ENCODE data around the genes SH3GLB2 and IER5L.

- RRBS: no CpG with 5 or more reads among the region's 58 CpGs
These were observed 413 bp upstream of the SPTAN1 start for GRCh38 chr9:128551864-128552483.

DNA sequence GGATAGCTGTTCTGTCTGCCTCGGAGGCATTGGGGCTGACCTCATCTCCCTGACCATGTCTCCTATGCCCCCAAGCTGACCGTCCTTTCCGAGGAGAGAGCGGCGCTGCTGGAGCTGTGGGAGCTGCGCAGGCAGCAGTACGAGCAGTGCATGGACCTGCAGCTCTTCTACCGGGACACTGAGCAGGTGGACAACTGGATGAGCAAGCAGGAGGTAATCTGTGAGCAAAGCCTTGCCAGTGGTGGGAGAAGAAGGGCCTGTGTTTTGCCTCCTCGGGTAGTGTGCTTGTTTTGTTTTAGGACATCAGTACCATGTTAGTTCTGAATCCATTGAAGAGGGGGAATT is 28.4 kb downstream of the SPTAN1 start:
- RRBS: no CpG with 5 or more reads among the region's 9 CpGs

DNA sequence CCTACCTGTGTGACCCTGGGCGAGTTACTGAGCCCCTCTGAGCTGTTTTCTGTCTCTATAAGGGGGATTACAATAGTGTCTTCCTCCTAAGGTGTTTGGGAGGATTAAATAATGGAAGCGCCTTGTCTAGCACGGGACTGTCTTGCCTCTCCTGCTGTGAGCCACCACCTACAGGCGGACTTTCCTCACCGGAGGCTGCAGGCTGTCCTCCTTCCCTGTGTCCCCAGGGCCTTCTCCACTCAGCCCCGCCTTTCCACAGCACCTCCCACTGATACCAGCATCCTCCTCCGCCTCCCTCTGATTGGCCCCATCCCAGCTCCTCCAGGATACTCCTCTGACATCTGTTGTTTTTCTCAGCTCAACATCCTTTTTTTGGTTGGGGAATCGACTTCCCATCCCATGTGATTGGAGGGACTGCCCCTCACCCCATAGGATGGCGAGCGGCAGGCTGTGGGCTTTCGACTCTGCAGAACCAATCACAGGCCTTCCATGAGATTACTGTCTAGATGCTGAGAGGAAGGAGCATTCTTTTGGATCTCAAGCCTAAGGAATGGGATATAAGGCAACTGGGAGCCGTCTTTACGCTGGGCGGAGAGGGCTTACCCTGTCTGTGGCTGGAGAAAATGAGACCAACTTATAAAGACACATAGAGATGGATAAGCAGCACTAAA is 915 bp upstream of the ZDHHC12 start:
- RRBS: no CpG with 5 or more reads among the region's 14 CpGs

DNA sequence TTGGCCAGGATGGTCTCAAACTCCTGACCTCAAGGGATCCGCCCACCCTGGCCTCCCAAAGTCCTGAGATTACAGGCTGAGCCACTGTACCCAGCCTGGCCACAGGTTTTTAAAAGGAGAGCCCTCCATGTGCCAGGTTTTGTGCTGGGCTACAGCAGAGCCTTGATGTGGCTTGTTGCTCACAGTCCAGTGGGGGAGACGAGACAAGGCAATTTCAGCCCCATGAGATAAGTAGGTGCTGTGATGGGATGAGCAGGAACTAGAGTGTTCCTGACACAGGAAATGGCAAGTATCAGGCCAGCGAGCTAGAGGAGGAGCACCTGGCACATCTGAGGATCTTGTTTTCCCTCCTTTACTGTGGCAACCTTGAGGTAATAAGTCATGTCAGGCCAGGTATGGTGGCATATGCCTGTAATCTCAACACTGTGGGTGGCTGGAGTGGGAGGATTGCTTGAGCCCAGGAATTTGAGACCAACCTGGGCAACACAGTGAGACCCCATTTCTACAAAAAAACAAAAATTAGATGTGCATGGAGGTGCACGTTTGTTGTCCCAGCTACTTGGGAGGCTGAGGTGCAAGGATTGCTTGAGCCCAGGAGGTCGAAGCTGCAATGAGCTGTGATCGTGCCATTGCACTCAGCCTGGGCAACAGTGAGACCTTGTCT is 3.8 kb upstream of the ZDHHC12 start:
- RRBS: no CpG with 5 or more reads among the region's 6 CpGs

DNA sequence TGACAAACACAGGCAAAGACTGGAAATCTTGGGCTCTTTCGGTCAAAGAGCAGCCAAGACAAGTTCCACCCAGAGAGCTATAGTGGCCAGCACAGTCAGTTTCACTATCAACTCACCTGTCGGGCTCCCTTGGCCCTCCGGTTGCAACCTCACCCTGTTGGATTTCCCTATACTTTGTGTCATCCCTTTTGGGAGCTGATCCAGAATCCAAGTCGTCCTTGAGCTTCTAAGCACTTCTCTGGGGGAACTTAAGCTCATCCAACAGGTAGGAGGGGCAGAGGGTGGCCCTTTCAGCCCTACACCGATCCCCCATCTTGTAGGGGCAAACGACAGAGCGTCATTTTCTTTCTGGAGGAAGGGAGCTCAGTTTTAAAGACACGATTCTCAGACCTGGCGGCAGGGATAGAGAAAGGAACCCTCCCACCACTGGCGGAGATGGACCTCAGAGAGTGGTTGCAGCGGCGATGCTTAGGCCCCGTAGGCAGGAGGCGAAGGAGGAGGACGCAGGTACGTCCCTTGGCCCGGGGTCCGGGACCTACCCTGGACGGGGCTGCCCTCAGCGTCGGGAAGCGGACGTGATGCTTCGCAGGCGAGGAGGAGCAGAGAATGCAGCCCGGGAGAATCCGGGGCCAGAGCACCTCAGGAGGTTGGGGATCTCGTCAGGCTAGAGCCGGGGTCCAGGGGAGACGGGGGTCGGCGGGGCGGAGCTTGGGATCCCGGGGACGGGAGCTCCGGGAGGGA is 515 bp downstream of the ZER1 start:
- RRBS: 5% methylated on average over 16 of the region's 36 CpGs

GRCh38 chr9:128828426-128829003 is 1.1 kb downstream of the SPOUT1 start:
- RRBS: no CpG with 5 or more reads among the region's 10 CpGs

GRCh38 chr9:128883239-128883386 is 1.2 kb downstream of the LRRC8A start:
- RRBS: no CpG with 5 or more reads among the region's 2 CpGs

DNA sequence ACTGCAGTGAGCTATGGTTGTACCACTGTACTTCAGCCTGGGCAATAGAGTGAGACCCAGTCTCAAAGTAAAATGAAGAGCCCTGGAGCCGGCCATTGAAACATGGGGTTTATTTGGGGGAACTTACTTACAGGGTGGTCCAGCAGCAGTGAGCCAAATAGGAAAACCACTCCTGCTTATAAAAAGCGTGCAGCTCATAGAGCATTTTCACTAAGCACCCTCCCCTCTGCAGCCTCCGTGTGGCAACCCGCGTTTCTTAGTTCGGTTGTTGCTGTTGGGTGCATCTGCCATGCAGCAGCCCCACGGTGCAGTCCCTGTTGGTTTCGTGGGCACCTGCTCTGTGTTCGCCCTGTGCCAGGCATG is 10.2 kb upstream of the PHYHD1 start:
- RRBS: no CpG with 5 or more reads among the region's 9 CpGs

- RRBS: no CpG with 5 or more reads among the region's 20 CpGs
These were observed 9.3 kb upstream of the PHYHD1 start for GRCh38 chr9:128910989-128912309.

- RRBS: 90% methylated on average over 2 of the region's 27 CpGs
These were observed 3.8 kb upstream of the PHYHD1 start for GRCh38 chr9:128916714-128917675.

DNA sequence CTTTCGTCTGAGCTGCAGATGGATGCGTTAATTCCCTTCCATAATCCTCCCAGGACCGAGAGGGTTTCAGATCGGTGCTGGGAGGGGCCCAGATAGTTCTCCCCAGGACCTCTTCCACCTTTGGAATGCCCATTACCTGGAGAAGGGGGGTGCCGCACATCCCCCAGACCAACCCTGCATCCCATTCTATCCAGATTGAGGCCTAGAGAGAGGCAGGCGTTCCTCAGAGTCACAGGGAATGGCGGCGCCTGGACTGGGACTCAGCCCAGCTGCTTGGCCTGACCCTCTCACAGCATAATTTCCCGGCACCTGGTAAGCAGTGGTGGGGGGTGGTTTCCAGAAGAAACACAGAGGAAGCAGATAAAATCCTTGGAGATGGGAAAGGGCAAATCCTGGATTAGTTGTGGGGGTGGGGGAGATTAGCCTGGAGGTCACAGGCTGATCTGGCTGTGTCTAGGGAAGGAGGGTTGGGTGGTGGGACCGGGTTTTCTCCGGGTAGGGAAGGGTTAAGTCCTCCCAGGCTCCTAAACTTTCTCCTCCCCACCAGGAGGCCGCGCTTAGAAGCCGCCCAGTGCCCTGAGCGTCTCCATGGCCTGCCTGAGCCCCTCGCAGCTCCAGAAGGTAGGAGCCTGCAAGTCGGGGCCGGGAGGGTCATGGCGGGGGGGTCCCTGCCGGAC is 1.1 kb downstream of the PHYHD1 start:
- RRBS: no CpG with 5 or more reads among the region's 20 CpGs

DNA sequence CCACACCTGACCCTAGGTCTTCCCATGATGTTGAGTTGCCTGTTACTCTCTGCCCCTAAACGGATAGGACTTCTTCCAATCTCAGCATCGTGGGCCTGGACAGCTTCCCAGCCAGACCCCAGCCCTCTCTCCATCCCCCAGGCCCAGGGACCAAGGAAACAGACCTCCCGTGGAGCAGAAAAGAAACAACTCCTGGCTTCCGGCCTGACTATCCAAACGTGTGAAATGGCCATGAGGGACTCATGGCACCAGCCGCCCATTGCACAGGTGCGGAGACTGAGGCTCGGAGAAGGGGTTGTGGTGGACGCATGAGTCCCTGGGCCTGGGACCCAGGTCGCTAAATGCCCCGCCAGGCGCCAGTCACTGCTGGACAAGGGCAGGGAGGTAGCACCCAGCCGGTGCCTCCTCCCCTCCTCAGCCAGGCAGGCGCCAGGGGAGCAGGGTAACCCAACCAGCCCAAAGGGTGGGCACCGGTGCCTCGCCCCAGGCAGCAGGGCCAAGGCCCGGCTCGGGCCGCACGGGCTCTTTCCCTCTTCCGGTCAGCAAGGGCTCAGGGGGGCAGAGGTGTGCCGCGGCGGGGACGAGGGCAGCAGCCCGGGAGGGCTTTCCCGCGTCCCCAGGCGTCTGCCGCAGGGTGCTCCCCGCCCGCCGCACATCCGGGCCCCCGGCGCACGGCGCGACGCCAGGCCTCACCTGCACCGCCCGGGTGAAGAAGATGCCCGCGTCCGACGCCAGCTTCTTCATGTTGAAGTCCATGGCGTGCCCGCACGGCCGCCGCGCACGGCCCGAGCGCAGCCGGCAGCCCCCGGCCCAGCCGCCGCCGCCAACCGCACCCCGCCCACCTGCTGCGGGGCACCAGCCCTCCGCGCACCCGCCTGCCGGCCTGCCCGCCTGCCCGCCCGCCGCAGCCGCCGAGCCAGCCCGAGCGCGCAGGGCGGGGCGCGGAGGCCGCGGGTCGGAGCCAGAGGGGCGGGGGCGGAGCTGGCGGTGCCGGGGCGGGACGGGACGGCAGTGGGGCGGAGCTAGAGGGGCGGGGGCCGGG is at the start of gene SH3GLB2:
Gene SH3GLB2, minus strand, starts transcription at position 933 of the 1,042 bp plus-strand sequence.
- RRBS: 2% methylated on average over 56 of the region's 92 CpGs

DNA sequence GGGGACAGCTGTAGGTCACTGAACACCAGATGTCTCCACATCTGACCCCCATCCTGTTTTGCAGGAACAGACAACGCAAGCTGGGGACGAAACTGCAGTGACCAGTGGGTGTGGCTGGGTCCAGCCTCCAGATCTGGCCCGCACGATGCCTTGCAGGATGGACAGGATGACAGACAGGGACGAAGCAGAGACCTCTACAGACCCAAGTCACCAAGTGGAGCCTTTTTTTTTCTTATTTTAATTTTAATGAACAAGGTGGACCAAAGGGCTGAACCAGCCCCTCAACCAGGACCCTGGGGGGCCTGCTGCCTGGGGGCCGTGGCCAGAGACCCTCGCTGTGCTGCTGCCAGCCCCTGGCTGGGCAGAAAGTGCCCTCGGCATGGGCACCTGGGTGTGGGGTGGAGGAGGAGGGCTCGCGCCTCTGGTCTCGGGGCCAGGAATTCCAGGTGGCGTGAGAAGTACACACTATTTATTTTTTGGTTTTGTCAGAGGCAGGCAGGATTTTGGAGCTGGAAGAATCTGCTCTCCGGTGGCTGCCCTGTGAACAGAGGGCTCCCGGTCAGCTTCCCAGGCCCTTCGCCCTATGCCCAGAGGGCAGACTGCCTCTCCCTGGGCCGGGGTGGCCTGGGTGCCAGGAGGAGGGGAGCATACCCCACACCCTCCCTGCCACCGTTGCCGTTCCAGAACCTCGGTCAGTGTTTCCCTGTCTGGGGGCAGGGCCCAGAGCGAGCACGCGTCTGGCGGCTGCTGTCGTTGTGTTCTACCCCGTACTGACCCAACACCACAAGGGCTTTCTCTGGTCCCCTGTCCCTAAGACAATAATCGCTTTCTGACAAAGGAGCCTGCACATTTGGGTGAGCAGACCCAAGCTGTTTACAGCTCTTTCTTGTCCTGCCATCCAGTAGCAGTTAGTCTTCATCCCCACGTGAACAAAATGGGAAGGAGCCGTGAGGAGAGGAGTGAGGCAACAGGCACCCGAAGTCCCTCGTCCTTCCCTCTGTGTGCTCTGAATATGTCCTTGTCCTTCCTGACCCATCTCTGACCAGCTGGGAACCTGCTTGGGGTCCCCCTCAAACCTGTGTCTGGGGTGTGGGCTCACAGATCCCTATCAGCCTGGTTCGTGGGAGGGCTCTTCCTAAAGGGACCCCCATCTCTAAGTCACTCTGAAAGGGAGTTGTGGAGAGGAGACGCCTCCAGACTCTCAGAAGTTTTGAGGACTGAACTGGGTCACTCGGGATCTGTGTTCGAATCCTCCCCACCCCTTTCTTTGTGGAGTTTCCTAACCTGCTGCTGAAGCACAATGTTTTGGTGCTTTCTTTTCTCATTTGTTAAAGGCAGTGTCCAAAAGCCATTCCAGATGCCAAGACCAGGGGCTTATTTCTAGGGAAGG is 8.5 kb downstream of the DOLPP1 start:
- RRBS: 96% methylated on average over 2 of the region's 34 CpGs

- RRBS: no CpG with 5 or more reads among the region's 17 CpGs
These were observed 27.4 kb downstream of the PTPA start for GRCh38 chr9:129138544-129138997.

- RRBS: 1% methylated on average over 27 of the region's 71 CpGs
These were observed 1.3 kb downstream of the IER5L start for GRCh38 chr9:129176607-129177384.

GRCh38 chr9:129177385-129178382 is at the start of gene IER5L:
IER5L (minus strand) TSS chr9:129178261.
- RRBS: 1% methylated on average over 59 of the region's 133 CpGs

- RRBS: no CpG with 5 or more reads among the region's 8 CpGs
These were observed 28.9 kb upstream of the IER5L start for GRCh38 chr9:129206879-129207390.

GRCh38 chr9:129242520-129243477 is 64.7 kb upstream of the IER5L start:
- RRBS: no CpG with 5 or more reads among the region's 25 CpGs

DNA sequence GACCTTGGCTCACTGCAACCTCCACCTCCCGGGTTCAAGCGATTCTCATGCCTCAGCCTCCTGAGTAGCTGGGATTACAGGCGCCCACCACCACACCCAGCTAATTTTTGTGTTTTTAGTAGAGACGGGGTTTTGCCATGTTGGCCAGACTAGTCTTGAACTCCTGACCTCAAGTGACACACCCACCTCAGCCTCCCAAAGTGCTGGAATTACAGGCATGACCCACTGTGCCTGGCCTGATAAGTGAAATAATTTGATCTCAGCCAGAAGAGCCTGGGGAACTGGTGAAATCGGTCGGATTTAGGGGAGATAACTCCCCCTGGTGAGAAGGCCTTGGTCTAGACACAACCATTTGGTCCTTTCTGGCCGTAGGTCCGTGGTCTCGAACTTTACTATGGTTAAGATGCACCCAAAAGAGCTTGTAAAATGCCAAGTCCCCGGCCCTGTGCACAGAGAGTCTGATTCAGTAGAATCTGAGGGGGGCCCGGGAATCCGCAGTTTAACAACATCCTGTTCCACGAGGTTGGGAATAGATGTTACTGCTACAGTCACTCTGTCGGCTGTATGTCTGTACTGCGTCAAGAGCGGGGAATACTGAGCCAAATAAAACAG is 140.8 kb downstream of the C9orf50 start:
- RRBS: no CpG with 5 or more reads among the region's 16 CpGs

All from foreskin fibroblast (primary cell).